Iris pigment epithelial cell (primary cell): ENCODE data around the genes OR4L1, OR11H6, OR6S1, RNASE2 and RNASE7.

DNA sequence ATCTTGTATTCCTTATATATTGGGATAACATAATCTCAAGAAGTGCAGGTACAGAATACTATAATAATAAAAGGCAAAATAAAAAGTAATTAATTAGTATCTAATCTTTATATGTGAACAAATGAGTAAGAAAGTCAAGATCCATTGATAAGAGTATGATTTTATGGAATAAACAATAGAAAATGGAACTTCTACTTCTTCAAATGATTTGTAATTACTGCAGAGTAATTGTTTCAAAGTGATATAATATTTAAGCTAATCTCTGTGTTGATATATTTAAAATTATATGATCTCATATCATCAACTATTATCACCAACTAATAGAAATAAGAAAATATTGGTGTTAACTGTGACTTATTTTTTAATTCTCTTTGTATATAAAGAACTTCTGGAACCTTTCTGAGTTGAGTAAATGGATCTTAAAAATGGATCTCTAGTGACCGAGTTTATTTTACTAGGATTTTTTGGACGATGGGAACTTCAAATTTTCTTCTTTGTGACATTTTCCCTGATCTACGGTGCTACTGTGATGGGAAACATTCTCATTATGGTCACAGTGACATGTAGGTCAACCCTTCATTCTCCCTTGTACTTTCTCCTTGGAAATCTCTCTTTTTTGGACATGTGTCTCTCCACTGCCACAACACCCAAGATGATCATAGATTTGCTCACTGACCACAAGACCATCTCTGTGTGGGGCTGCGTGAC lies at the start of gene OR4L1:
Gene OR4L1 (plus strand): TSS at position 413 of the 708 bp plus-strand sequence.
- RRBS = no CpG with 5 or more reads among the region's 4 CpGs

- RRBS = no CpG with 5 or more reads among the region's 1 CpG
These were observed at the start of gene OR11H6 for GRCh38 chr14:20223549-20223785. Gene OR11H6 (plus strand): TSS chr14:20223710.

DNA sequence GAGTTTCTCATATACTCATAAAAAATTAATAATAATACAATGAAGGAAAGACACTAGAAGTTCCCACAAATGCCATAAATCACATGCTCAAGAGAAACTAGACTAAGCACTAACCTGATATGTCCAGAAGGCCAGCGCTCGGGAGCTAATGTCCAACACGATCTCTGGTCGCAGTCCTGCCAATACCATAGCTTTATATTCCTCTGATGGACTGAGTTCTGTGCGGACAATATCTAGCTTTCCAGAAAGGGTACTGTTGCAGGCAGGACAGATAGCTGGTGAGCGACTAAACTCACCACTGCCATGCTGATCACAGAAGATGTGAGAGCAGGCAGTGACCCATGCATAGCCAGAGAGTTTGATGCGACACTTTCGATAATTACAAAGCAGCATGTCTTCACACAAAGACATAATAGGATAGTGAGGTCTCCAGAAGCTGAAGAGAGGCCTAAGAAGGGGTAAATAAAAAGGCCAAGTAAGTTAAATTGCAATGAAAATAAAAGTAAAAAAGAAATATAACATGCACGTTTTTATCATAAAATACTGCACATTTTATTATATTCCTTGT lies 10.4 kb upstream of the TTC5 start:
- RRBS = no CpG with 5 or more reads among the region's 9 CpGs

- RRBS = no CpG with 5 or more reads among the region's 22 CpGs
These were observed 11.9 kb upstream of the TTC5 start for GRCh38 chr14:20317558-20318176.

GRCh38 chr14:20326239-20326751 lies 6.8 kb downstream of the CCNB1IP1 start:
- RRBS = no CpG with 5 or more reads among the region's 3 CpGs

- RRBS = no CpG with 5 or more reads among the region's 1 CpG
These were observed 2.0 kb downstream of the CCNB1IP1 start for GRCh38 chr14:20331132-20331455.

DNA sequence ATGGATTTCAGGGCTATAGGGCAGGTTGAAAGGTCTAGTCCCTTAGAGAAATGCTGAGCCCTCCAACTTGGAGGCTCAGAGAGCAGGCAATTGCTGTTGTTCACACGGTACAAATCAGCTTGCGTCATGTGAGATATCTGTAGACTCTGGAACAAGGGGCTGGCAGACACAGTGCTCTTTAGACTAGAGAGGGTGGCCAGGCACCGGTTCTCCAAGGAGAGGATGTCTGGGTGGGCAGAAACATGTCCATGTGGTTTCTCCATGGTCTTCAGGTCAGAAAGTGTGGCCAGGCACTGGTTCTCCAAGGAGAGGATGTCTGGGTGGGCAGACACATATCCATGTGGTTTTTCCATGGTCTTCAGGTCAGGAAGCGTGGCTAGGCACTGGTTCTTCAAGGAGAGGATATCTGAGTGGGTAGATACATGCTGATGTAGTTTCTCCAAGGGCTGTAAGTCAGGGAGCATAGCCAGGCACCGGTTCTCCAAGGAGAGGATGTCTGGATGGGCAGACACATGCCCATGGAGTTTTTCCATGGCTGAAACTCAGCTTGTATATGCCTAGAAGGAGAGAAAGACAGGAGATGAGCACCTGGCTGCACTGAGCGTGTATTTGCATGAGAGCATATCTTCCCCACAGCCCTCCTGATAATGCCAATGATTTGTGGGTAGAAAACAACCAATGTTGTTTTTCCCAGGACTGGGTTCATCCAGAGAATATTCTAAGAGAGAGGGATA lies 5.2 kb downstream of the TEP1 start:
- RRBS = no CpG with 5 or more reads among the region's 6 CpGs

DNA sequence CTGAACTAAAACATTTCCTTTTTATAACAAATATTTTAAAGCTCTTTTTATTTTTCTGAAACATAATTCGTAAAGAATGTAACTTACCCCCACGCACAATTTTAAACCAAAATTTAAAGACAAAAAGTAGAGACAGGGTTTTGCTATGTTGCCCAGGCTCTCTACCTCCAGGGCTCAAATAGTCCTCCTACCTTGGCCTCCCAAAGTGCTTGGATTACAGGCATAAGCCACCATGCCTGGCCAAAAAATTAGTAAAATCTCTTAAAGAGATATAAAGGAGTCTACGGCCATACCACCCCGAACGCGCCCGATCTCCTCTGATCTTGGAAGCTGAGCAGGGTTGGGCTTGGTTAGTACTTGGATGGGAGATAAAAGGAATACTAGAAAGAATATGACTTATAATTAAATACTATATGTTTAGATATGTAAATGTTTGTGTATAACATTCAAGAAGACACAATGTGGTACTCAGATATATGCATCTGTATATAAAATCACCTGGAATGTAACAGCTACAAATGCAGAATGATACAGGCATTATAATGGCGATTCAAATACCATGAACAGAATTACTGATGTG lies 1.5 kb upstream of the TEP1 start:
- RRBS = no CpG with 5 or more reads among the region's 8 CpGs

DNA sequence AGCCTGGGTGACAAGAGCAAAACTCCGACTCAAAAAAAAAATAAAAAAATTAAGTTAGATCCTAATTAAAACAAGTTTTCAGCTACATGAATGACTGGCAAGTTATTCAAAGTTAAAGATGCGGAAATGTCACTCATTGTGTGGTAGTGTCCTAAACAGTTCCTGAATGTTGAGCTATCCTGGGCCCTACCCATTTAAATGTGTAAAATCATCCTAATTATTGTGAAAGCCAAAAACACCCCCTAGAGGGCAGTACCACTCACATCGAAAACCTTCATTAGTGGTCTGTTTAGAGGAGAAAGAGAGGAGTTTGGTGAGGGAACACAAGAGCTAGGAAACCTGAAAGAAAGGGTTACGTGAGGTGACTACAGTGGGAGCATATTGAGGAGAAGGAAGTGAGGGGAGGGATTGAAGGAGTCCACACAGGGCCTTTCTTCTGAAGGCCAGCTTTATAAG lies 2.4 kb upstream of the TEP1 start:
- RRBS = no CpG with 5 or more reads among the region's 4 CpGs

DNA sequence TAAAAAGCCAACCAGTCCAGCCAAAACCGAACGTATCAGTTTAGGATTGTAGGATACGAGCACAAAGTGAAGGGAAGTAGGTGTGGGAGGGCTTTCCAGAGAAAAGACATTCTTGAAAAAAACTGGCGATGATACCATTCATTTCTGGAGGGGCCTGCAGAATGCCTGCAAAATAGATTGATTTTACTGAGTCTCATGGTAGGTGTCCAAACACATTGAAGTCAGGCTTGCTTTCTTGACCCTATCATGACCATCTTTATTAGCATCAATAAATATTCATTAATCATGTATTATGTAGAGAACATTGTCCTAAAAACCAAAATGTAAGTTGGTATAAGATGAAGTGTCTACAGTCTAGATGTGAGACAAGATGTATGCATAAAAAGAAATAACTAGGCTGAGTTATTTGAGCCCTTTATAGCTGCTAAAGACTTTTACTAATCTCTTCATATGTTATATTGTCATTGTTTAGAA lies 10.1 kb downstream of the PNP start:
- RRBS = no CpG with 5 or more reads among the region's 4 CpGs

- RRBS = no CpG with 5 or more reads among the region's 2 CpGs
These were observed 31.8 kb downstream of the RNASE12 start for GRCh38 chr14:20559363-20559838.

- RRBS = 7% methylated on average over 20 of the region's 45 CpGs
These were observed 18.3 kb upstream of the RNASE12 start for GRCh38 chr14:20609223-20610051.

- RRBS = no CpG with 5 or more reads among the region's 1 CpG
These were observed at the start of gene OR6S1 for GRCh38 chr14:20641636-20642104. Gene OR6S1 (minus strand): TSS chr14:20641691.

DNA sequence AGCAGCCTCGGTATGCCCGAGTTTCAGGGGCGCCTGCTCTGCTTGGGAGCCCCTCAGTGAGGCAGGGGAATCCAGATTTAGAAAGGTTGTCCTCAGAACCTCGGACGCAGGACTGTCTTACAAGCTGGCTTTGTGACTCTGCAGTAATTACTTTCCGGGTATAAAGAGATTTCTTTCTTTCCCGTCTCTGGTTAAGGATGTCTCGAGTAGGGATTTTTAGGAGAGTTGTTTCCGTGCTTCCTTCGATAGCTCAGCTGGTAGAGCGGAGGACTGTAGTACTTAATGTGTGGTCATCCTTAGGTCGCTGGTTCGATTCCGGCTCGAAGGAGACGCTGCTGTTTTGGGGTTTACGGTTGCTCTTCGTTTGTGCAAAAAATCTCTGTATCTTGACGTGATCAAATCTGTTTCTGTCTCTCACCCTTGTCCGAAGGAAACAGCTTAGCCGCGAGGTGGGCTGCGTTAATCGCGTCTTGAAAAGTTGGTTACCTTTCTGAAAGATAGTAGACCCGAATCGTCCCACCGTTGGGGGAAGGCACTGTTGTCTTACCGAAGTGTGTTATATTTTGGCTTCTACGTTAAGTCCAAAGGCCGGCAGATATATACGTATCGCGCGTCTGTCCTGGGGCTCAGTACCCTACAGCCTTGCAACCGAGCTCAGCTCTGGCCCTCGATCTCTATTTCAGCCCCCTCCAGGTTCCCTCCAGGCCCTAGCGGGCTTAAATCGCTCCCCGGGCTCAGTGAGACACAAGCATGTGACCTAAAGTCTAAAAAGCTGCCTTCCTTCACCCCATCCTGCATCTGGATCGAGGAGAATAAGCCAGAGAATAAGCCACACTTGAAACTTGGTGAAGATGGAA lies 1.1 kb upstream of the RNASE4 start:
- RRBS = no CpG with 5 or more reads among the region's 41 CpGs

DNA sequence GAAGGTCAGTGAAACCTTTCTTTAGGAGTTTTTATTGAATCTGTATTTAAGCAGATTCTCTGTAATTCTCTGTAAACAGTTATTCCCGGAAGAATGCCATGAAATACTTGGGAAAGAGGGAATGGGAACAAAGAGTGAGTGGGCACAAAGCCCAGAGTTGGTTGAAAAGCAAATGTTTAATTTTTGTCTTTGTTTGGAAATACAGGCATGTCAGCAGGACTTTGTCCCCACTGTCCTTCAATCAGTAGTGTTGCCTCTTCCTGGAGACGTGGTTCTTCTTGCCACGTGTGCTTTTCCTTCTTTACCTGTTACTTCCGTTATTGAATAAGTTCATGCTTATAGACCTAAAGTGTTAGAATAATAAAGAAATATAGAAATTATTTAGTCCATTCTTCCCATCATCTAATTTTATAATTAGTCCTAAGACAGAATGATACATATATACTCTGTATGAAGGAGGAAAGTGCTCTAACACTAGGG lies 2.1 kb upstream of the ANG start:
- RRBS = no CpG with 5 or more reads among the region's 4 CpGs

DNA sequence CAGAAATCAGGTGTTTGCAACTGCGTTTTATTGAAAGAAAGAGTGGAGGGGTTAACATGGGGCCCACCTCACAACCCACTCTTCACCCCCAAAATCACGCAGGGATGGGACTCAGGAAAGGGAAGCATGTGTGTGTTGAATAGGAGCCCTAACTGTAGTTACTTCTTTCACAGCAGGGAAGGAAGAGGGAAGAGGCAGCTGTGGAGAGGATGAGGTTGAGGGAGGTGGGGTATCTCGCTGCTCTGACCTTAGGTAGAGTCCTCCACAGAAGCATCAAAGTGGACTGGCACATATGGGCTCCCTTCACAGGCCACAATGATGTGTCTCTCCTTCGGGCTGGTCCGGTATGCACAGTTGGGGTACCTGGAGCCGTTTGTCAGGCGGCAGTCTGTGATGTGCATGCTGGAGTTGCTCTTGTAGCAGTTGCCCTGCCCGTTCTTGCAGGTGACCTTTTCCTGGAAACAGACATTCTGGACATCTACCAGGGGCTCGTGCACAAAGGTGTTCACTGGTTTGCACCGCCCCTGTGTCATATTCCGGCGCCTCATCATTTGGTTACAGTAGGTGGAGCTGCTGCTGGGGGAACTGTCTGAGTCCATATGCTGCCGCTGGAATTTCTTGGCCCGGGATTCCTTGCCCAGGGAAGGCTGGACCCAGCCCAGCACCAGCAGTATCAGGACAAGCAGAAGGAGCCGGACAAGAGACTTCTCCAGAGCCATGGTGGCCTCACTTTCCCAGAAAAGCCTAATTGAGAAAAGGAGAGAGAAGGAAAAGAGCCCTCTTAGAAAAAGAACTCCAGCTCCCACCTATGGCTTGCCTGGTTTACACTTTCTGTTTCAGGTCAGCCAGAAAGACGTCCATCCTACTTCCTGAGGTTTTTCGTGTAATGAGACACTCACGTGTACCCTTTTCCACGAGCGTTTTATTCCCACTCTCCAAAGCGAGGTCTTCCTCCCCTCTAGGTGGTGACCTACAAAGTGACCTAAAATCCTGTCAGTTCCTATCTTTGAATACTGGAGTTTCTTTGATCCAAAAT lies 976 bp downstream of the RNASE1 start:
- RRBS = 77% methylated on average over 5 of the region's 21 CpGs

DNA sequence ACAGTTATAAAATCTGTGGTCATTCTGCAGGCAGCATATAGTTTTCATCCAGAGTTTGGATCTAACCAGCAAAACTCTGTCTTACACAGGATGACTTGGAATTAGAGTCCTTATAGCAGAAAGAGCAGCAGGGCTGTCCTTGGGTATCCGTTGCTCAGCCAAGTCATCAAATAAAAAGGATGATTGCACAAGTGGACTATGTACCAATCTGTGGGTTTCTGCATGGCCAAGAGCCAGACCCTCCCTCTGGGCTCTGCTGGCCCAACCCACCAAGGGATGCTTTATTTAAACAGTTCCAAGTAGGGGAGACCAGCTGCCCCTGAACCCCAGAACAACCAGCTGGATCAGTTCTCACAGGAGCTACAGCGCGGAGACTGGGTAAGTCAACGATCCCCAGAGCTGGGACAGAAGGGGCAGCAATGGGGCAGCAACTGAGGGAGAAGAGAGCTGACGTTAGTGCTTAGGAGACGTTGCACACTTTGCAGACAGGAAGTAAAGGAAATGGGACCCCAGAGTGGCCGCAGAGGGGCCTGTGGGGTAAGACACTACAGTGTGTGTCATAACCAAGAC lies at the start of gene RNASE2:
Gene RNASE2 (plus strand): TSS at position 329 of the 570 bp plus-strand sequence.
- RRBS = no CpG with 5 or more reads among the region's 7 CpGs

DNA sequence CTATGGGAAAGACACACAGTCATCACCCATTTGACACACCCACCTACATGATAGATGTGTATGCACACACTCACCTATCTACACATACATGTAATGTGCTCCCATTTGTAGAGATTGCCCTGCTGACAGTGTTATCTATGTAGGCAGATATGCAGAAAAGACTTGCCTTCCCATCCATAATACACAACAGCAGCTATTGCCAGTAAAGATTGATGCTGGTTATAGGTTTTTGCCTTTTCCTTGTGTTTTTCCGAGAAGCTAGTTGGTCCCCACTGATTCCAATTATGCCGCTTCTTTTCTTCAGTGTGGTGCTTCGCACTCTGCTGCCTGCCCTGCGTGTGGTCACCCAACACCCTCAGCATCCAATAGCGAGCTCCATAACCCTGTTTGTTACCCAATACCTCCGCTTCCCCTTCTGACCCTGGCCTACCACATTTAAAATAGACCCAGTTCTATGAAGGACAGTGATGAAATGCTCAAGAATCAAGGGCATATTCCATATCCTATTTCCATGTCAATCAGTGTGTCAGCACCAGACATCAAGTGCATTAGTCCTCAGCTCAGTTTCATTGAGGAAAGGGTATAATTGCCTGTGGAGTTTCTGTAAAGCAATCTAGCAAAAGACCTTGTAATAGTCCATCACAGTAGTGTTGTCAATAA lies 9.7 kb downstream of the NDRG2 start:
- RRBS = no CpG with 5 or more reads among the region's 6 CpGs

DNA sequence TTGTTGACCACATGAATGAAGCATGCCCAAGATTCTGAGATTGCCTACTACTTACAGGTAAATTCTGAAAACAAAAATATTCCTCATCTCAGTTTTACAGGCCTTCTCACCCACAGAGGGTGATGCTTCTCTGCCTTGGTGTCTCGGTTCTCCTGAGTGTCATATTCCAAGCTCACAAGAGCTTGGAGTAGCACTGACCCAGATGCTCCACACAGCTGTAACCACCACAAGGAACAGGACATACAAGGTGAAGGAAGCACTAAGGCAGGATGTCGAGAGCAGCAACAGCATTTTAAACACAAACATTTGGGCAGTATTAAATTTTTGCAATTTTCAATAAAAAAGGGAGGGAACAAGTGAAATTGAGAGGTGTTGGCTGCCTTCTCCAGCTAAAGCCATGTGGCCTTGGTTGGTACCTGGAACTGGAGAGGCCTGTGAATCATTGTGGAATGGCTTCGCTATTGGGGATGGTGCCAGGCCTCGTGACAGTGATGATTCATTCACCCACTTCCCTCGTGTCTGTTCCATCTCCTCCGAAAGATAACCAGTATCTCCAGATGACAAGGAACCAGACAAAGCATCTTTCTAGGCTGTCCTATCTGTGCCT lies 696 bp upstream of the RNASE7 start:
- RRBS = no CpG with 5 or more reads among the region's 6 CpGs

DNA sequence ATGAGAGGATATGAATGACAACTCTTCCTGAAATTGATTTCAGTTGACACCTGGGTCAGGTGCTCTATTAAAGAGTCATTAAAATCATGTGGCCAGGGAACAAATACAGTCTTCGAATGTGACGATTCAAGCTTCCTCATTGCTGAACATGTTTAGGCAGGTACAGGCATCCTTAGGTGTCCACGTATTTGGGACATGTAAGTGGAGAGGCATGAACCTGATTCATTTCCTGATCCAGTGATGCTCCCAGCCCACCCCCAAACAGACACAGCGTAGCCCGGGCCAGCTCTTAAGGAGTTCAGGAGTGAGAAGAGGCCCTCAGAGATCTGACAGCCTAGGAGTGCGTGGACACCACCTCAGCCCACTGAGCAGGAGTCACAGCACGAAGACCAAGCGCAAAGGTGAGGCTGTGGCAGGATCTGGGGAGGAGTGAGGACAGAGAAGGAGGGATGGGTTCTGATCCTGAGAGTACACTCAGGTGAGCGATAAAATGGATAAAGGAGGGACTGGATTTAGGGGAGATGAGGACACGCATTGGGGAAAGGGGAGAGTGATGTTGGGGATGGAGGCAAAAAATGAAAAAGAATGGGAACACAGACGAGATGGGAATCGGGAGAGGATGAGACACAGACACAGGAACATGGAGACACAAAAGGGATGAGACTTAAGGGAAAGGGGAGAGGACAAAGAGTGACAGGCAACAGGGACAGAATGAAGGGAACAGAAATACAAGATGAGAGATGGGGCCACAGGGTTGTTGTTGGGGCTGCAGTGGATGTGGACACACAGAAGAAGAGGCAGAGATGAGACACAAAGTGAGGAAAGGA lies at the start of gene RNASE7:
Gene RNASE7 (plus strand): TSS at position 321 of the 827 bp plus-strand sequence.
- RRBS = no CpG with 5 or more reads among the region's 12 CpGs